ENCODE measurements around the gene ARMC12.

DNA sequence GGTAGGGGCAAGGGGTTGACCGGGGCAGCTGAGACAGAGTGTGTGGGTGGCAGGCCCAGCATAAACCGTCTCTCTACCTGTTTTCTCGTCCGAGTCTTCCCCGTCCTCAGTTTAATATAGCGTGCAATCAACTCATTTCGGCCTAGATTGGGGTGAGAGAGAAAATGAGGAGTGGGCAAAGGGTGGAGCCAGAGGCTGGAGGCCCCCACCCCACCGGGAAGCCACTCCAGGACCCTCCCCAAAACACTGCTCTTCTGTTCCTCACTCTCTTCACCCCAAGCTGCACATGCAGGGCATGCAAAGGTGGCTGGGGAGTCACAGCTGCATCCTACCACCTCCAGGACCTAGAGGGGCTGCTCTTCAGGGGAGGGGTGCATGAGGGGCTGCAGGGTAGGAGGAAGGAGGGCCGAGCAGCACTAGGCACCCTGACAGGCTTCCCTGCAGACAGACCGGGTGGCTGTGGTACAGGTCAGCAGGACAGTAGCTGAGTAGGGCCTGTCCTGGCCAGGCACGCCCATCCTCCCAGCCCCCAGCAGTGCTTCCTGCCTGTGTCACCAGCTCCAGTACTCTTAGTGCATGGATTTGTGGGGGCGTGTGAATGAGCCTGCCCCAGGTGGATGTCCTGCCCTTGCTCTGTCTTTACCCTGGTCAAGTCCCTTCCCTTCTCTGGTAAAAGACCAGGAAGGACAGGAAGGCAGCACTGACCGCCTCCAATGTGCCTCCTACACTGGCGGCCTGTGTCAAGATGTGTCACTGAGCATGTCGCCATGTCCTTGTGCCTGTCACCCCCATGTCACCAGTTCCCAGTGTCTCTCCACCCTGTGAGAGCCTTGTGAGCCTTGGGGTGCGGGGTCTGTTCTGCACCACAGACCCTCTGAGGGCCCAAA, 12.2 kb downstream of the TEAD3 start:
- PRO-cap, result no peak

- PRO-cap, result bidirectional peak, plus-strand start at chr6:35496496, minus-strand start at chr6:35496267
Measured at GRCh38 chr6:35496172-35496534, 726 bp downstream of the TEAD3 start.

DNA sequence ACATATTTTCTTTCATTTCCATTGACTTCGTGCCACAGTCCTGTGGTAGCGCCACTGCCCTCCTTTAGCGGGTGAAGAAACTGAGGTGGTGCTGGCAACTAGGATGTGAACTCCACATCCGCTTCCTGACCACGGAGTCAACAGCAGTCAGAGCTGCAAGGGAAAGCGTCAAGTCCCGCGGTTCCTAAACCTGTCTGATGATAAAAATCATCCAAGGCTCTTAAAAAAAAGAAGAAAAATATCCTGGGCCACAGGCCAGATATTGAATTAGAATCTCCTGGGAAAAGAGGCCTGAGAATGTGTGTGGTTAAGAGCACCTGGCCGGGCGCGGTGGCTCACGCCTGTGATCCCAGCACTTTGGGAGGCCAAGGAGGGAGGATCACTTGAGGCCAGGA, 10.4 kb upstream of the TULP1 start:
- PRO-cap, result no peak

GRCh38 chr6:35575359-35576028, 62.8 kb upstream of the TULP1 start:
- PRO-cap, result no peak

DNA sequence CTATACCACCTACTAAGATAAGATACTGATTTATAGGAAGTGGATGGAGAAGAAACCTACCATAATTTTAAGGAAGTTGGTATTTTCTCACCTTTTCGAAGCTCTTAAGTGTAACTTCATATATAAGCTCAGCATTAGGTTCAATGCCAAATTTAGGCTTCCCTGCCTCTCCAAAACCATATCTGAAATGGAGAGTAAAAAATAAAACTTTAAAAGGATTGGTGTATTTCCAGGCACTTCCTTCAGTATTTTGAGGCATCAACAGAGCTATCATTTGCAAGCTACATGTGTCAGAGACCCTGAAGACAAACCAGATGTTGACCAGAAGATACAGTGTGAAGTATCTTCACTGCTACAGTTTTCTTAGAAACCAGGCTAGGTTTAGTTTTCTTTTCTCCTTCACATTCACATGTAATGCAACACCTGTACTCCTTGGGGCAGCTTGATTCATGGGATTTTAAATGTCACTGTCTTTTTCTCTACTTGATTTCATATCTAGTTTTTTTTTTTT, 78.4 kb upstream of the TULP1 start:
- PRO-cap, result no peak

GRCh38 chr6:35736680-35737359, at the start of gene ARMC12:
TSS of gene ARMC12 (plus strand) at chr6:35737032.
- PRO-cap, result no peak

DNA sequence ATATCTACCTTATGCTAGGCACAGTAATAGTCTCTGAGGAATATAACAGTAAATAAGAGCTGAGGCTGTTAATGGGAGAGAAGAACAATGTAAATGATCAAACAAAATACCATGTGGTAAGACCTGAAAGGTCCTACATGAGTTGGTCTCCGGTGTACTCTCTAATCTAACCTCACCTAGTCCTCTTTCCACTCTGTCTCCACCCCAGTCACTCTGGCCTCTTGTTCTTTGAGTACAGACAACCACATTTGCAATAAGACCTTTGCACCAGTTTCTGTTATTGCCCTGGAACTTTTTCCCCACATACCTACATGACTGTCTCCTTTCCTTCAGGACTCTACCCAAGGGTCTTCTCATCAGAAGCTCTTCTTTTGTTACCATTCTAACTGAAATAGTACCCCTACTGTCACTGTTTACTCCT, 37.1 kb downstream of the MAPK14 start:
- PRO-cap, result no peak

DNA sequence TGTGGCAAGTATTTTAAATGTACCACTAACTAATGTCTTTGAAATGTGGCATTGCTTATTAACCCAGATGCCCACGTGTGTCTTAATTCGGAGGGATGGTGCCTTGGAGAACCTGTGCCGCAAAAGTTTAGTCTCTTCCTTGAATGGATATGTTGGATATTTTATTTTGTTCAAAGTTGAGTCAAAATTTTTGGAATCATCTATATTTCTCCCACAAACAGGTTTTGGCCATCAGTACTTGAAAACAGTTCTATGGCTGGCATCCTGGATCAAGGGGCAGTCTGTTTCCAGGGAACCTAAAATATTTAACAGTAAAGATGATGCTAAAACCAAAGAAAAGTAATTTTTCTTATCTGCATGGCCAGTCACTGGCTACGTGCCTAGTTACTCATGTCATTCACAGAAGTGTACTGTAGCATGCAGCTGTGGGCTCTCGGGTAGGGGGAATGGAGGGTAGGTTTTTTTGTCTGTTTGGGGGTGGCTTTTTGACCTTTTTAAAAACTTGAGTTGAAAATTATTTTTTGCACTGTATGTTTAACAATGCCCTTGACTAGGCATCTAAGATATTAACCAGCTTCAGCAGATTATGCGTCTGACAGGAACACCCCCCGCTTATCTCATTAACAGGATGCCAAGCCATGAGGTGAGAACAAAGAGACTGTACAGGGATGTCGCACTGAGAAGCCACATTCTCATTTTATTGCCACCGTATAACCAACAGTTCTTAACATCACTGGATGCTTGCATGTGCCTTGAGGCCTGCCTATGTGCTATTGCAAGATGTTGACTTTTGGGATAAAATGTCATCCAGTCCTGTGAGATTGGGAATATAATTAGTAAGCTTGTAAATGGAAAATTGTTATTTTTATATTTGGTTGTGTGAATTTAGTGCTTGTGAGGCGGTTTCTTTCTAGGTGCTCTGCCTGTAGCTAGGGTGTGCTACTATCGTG, 30.4 kb upstream of the MAPK13 start:
- PRO-cap, result unidirectional peak, plus-strand start at position 655 of the sequence

GRCh38 chr6:36123532-36124451, 6.5 kb upstream of the MAPK13 start:
- PRO-cap, result no peak

GRCh38 chr6:36363467-36364012, 23.9 kb downstream of the ETV7 start:
- PRO-cap, result no peak

DNA sequence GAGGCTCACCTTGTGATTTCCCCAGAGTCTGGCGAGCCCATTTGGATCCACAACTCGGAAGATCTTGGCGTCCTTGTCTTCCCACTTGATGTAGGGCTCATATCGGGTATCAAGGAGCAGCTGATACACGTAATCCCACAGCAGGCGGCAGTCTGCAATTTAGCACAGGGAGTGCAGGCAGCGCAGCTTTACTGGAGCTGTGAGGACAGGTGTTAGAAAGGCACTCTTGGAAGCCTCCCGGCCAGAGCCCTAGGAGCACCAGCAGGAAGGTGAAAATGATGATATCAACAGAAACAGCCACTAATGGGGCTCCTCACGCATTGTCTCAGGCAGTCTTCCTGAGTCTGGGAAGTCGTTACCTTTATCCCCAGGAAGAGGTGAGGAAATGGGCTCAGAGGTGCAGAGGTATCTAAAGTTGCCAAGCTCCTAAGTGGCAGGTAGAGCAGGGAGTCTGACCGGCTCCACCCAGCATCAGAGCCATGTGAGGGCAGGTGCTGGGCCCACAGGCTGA, 18.5 kb downstream of the ETV7 start:
- PRO-cap, result no peak

DNA sequence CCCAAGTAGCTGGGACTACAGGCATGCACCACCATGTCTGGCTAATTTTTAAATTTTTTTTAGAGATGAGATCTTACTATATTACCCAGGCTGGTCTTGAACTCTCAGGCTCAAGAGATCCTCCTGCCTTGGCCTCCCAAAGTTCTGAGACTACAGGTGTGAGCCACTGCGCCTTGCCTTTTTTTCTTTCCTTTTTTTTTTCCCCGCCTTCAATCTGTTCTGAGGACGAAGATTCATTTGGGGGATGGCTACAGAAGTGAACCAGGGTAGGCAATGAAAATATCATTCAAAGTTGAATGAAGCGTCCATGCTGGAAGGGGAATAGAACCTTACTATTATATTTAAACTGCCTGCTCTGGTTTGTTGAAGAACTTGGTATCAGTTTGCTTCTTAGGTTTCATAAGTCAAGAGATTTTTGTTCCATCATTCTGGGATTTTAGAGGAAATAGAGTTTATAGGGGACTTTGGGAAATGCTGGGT, 23.7 kb downstream of the KCTD20 start:
- PRO-cap, result no peak

- PRO-cap, result no peak
Measured at GRCh38 chr6:36504900-36505521, 42.3 kb downstream of the STK38 start.

DNA sequence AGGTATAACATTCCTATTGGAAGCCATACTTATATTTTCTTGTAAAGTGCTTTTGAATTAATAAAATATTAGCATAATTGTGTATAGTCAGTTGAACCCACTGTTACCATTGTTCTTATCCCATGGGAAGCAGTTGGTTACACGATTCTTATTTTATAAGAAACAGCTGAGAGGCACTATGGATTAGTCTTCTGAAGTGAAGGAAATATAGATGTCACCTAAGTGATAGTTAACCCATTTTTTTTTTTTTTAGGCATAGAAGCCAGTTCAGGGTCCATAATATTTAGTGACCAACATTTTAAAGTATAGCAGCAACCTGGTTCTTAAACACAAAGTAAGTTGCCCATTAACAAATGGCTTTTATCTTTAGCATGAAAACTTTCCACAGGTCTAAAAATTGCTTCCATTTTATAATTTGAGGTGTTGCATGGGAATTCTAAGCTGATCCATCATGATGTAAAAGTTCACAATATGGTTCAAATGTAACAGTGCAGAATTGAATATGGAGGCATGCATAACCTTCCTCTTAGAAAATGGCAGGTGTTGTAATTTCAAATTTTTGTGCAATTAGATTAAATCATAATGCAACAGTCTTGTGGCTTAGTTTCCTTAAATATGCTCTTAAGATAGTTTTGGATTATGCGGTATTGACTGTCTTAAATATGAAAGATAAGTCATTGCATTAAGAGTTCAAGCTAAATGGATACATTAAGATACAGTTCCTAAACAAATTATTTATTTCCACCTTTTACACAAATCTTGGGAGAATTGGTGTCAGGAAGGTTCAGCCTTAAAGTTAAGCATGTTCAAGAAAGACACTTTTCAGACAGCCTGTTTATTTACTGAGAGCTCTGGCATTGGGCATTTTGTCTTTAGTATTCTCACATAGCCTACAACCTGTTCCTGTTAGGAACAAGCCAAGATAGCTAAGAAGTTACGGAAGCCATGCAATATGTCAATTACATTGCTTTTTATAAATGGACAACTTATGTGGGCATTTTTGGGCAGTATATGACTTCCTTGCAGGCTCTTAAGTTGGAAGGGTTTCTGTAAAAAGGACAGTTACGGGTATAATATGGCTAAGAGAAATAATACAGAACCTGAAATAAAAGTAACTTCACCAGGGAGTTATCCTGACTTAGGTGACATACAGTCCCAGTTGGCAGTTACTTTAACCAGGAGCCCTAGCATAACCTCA, 9.1 kb downstream of the SRSF3 start:
- PRO-cap, result no peak

DNA sequence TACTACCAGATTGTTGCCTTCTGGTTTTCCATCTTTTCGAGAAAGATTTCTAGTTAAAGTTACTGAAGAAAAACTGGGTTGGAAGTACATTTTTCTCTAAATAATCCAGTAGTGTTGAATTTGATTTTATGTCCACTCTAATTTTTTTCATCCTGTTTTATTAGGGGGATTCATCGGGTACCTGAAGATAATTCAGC, 10.7 kb downstream of the SRSF3 start:
- PRO-cap, result no peak

DNA sequence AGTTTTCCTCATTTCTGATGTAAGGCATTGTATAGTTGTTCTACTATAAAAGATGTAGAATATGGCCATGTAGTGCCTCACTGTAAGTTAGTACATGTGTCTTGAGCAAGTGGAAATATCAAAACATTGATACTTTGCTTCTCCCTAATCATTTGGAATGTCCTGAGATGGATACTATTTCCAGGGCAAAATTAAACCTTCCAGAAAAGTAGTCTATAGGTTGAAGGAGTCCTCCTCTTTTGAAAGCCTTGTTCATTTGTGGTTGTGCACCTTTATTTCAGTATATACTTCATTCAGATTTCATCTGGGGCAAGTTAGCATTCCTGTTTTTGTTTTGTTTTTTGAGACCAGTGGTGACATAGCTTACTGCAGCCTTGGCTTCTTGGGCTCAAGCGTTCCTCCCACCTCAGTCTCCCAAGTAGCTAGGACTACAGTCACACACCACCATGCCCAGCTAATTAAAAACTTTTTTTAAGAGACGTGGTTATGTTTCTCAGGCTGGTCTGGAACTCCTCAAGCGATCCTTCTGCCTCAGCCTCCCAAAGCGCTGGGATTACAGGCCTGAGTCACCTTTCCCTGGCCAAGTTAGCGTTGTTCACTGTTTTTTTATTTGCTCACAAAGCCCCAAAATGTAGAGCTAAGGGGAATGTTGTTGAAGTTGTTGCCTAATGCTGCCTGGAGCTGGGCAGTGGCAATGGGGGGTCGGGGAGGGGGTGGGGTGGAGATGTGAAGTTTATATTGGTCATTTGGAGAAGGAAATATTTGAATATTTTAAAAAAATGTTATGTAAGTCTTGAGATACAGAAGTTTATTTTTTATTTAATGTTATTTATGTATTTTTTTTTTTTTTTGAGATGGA, 11.8 kb downstream of the SRSF3 start:
- PRO-cap, result no peak

DNA sequence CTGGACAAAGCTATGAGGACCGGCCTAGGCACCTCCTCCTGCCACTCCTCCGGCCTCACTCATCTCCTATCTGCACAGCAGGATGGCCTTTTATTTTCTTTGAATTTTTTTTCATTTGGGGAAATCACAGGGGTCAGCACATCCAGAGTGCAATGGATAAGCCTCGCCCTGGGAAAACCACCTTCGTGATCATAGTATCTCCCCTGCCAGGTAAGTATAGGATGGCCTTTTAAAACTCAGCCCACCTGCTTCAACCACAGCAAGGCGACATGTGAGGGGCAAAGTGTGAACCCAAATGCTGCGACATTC, 39.1 kb upstream of the CDKN1A start:
- PRO-cap, result no peak

DNA sequence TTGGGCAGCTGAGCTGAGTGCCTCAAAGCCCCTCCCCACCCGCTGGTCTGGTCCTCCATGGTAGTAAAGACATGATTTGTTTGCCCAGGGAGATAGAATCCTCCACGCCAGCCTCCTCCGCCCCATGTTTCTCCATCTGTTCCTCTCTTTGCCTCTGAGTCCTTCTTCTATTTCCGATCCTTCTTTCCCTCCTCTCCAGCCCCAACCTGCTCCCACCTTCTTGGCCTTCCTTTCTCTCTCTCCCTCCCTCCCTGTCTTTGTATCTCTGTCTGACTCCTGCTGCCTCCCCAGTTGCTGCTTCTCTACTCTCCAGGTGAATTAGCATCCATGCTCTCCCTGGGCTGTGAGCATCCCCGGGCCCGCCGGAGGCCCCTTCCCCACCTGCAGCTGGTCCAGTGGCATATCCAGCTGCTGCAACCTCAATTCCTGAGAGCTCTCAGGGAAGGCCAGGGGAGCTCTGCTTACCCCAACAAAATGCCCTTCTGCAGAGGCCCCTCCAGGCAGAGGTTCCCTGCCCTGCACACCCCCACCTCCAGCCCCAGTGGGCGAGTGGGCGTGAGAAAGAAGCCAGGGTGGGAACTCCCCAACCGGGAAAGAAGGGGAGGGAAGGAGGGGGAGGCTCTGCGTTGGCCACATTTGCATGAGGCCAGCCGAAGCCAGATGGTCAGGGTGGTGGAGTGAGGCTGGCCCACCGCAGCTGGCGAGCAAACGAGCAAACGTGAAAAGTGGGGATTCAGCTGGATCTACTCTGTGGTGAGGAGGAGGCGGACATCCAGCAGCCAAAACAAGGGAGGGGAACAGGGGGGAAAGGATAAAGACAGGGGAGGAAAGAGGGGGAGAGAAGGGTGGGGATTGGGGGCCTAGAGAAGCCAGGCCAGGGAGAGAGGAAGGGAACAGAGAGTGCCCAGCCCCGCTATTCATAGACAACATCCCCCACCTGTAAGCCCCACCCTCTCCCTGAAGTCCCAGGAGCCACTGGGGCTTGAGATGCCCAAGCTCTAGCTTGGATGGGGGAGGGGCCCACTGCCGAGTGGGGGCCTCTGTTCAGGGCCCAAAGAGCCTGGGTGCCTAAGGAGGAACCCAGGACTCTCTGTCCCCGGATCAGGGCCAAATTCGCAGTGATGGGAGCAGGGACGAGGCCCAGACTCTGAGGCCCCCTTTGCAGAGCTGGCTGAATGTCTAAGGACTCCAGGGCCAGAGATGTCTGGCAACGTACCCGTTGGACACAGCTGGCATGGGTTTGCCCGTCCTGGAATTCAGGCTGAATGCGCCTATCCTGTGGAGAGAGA, 45.4 kb downstream of the CPNE5 start:
- PRO-cap, result no peak

GRCh38 chr6:37020518-37020918, 15.1 kb downstream of the FGD2 start:
- PRO-cap, result no peak

GRCh38 chr6:37073852-37074841, 68.7 kb downstream of the FGD2 start:
- PRO-cap, result no peak

All from vermiform appendix (tissue), 1 donor.